ENCODE measurements around the gene TTLL4.

DNA sequence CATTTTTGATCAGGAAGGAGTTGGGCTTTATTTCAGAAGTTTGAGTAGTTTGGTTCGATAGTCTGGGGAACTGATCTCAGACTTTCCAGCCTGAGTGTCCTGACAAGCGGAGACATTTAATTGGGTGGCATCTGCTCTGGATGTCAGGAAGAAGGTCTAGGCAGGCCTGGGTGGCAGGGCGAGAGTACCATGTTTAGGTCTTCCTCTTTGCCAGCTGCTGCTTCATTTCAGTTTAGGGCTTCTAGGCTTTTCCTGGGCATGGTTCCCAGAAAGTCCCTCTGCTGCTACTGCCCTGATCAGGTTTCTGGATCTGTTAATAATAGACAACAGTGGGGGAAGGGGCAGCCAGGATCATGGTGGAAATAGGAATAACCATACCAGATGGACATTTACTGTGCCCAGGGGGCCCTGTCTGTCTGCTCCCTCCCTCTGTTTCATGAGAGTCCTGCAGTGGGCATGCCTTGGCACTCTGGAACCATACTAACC lies 2.3 kb upstream of the PLCD4 start:
- PRO-cap, result no peak

- PRO-cap, result bidirectional peak, plus-strand start at chr2:218710856, minus-strand start at chr2:218710709; bidirectional peak, plus-strand start at chr2:218711304, minus-strand start at chr2:218711279
These were observed at the start of gene TTLL4 for GRCh38 chr2:218710512-218711570. Gene TTLL4 (plus strand): TSS chr2:218710835.

- PRO-cap, result no peak
These were observed 3.1 kb downstream of the CYP27A1 start for GRCh38 chr2:218785000-218785550.

- PRO-cap, result bidirectional peak, plus-strand start at chr2:218892925, minus-strand start at chr2:218892778
These were observed 12.2 kb downstream of the WNT10A start for GRCh38 chr2:218892658-218893482.

DNA sequence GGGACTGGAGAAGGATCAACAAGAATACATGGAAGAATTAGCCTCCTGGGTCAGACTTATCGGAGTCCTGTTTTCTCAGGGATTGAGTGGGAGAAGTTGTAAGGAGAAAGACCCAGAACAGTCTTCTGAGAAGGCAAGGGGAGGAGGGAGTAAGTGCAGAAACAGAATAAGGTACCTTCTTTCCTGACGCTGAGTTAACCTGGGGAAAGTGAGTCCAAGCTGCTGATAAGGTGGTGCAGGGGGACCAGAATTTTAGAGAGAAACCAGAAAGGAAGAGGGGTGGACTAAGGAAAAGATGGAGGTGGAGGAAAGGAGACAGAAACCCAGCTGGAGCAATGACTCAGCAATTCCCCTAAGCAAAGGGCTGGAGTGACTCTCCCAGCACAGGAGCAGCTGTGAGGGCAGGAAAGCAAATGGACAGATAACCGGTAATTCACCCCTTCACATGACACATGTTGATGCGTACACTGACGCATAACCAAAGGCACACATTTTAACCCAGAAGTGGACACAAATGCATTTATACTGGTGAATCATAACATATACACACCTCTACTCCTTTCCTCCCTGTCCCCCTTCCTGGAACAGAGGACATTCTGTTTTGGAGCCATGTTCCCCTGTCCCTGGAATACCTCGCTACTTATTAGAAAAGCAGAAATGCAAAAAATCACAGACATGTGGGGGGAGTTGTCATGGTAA lies 4.5 kb downstream of the CDK5R2 start:
- PRO-cap, result no peak

DNA sequence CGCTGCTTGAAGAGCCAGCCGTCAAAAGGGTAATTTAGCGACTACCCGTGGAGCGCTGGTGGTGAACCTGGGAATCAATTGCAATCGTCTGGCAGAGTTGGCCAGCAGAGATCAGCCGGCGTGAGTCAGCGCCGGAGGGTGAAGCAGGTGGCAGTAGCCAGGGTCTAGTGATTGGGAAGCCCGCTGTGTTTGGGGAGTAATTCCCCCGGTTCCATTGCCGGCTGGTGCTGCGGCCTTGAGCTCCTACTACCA lies 1.4 kb downstream of the FEV start:
- PRO-cap, result no peak

- PRO-cap, result no peak
These were observed 4.2 kb upstream of the CRYBA2 start for GRCh38 chr2:218997276-218998017.

DNA sequence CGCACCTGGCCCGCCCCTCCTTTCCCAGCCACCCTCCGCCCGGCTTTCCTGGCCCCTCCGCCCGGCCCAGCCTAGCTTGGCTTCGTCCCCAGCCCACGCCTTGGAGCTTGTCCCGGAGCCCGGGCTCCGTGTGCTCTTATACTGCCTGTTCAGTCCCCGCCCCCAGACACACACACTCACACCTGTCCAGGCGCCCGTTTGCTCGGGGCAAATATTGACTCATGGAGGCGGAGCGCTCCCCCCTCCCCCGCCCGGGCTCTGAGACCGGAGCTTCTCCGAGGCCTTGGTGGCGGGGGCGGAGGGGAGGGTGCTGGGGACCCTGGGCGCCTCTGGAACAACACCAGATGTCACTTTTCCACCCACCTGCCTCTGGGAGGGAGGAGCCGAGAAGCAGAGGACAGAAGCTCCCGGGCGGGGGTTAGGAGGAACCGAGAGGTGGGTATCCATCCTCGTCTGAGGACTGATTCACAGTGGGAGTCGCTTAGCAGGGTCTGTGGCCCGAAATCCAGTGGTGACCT lies 8.7 kb upstream of the CRYBA2 start:
- PRO-cap, result no peak

- PRO-cap, result no peak
These were observed 667 bp upstream of the ABCB6 start for GRCh38 chr2:219219425-219219825.

DNA sequence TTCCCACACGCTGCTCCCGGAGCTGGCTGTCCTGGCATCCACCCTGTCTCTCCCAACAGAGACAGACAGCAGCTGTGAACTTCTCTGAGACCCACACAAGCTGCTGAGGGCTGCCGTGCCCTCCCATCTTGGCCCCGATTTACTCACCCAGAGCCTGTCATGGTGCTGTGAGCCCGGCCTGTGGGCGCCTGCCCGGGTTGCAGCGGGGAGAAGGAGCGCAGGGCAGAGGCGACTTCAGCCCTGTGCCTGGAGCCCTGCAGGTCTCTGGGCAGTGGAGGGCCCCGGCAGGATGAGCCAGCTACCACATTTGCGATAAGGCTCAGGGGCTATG lies 3.3 kb upstream of the ABCB6 start:
- PRO-cap, result no peak

DNA sequence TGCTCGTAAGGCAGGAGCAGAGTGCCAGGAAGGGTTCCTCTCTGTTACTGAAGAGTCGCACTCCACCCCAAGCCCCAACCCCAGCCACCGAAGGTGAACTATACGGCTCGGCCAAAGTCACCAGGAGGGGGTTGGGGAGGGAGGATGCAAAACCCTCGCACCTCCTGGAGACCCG lies 250 bp downstream of the TUBA4A start:
- PRO-cap, result no peak

DNA sequence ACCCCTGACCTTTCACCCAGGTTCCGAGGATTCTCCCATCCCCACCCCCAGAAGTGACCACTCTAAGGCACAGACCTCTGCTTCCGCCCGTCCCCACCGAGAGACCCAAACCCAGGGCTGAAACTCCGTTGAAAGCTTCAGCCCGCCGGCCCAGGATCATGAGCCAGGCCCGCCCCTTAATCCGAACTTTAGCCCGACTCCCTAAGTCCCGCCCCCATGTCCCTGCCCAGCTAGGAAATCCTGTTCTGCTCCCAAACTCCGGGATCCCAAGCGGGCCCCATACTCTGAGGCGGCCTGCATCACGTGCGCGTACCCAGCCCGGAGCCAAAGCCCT lies 542 bp downstream of the DNPEP start:
- PRO-cap, result bidirectional peak, plus-strand start at position 254 of the sequence, minus-strand start at position 119 of the sequence

- PRO-cap, result no peak
These were observed 9.5 kb upstream of the DES start for GRCh38 chr2:219408552-219409131.

GRCh38 chr2:219415907-219416626 lies 2.1 kb upstream of the DES start:
- PRO-cap, result no peak

- PRO-cap, result no peak
These were observed 3.9 kb upstream of the SPEG start for GRCh38 chr2:219430567-219431300.

GRCh38 chr2:219441317-219441736 lies 6.7 kb downstream of the SPEG start:
- PRO-cap, result no peak

DNA sequence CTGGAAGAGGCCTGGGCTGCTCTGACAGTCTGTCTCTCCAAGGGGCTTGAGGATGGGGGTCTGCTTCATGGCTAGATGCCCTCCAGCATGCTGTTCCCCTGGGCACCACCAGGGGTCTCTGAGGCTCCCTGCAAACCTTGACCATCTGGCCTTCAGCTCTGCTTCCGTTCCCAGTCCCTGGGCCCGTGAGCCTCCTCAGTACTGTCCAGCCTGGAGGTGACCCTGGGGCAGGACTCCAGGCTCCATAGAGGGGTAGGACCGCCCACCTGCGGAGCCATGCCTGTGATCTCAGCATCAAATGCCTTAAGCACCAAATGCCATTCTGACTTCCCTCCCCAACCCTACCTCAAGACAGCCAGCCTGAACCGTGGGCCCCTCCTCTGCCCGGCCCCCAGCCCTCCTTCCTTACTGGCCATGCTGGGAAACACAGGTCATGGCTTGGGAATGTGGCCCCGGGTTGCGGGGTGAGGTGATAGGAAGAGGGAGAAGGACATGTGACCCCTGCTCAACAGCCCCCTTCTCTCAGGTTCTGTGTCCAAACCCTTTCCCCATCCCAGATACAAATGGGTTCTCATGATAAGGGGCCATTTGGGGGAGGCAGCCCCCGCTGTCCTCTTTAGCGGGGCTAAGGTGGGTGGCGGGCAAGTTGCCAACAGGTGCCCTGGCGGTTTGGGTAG lies 25.0 kb downstream of the SPEG start:
- PRO-cap, result no peak

GRCh38 chr2:219470197-219471088 lies 25.5 kb upstream of the SPEGNB start:
- PRO-cap, result no peak

DNA sequence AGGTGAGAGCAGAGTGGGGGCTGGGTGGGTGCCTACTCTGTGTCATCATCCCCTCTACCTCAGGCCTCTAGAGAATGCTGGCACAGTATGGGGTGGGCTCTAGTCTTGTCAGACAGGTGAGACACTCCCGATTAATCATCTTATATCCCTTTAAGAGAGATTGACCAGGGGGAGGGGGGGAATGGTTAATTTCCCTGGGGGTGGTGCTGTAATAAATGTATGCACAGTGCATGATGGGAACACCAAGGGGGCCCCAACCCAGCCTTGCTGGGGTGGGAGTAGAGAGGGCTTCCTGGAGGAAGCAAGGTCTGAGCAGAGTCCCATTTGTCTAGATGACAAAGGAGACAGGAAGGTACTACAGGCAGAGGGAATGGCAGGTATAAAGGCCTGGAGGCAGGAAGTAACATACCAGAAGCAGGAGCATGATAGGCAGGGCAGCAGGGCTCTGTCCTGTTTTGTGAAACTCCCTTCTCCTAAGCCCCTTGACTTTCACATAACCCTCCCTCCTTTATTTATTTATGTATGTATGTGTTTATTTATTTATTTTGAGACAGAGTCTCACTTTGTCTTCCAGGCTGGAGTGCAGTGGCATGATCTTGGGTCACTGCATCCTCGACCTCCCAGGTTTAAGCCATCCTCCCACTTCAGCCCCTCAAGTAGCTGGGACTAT lies 3.9 kb downstream of the GMPPA start:
- PRO-cap, result no peak

DNA sequence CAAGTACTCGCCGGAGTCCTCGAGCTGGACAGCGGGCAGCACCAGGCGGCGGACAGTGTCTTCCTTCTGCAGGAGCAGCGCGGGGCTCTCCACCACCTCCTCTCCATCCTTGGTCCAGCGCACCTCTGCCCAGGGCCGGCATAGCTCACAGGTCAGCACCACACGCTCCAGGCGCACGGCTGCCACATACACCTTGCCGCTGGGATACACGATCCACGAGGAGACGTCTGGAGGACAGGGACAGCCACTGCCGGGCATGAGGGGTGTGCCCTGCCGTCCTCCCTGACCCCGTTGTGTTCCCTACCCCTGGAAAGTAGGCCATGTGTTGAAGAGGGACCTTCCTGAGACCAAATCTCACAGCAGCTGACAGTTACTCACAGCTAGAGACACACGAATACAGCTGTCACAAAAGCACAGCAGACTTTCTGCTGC lies 8.9 kb downstream of the OBSL1 start:
- PRO-cap, result no peak